Left common carotid artery plus branches (tissue), 1 donor: ENCODE results near the genes TAS2R16 and SND1.

DNA sequence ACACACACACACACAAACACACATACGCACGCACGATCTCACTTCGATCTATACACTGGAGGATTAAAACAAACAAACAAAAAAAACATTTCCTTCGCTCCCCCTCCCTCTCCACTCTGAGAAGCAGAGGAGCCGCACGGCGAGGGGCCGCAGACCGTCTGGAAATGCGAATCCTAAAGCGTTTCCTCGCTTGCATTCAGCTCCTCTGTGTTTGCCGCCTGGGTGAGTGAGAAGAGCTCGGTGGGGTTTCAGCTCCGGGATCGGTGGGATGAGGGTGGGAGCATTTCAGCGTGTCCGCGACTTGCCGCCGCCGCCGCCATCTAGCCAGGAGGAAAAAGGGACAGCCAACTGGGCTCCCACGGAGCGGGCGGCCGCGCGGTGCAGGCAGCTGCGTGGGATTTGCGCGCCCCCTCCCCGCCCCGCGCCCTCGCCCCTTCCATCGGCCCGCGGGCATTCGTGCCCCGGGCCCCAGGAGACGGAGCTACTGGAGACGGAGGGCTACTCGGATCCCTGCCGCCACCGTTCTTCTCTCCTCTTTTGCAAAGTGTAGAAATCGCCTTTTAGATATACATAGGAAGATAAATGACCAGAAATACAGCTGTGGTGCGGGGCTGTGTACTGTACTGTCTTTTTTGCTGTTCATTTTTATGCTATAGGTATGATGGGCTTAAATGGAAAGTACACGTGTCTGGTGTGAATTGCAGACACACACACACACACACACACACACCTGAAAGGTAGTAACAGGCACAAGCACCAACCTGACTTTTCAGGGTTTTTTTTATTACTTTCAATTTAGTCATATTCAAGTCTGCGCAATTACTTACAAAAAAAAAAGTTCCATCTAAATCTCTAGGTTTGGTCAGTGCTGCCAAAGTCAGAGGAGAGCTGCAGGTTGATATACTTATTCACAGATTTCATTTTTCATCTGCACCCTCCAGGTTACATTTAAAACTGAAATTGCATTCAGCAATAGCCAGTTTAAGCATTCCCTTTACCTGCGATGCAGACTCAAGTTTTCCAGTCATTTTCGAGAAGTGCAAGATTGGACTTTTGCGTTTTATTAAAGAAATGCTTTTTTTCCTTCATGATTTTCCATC is 725 bp downstream of the PTPRZ1 start:
- PRO-cap: no peak

- PRO-cap: no peak
Measured at GRCh38 chr7:122307154-122307531, 2.6 kb upstream of the FEZF1 start.

GRCh38 chr7:122710665-122711214 is 8.0 kb upstream of the RNF148 start:
- PRO-cap: no peak

DNA sequence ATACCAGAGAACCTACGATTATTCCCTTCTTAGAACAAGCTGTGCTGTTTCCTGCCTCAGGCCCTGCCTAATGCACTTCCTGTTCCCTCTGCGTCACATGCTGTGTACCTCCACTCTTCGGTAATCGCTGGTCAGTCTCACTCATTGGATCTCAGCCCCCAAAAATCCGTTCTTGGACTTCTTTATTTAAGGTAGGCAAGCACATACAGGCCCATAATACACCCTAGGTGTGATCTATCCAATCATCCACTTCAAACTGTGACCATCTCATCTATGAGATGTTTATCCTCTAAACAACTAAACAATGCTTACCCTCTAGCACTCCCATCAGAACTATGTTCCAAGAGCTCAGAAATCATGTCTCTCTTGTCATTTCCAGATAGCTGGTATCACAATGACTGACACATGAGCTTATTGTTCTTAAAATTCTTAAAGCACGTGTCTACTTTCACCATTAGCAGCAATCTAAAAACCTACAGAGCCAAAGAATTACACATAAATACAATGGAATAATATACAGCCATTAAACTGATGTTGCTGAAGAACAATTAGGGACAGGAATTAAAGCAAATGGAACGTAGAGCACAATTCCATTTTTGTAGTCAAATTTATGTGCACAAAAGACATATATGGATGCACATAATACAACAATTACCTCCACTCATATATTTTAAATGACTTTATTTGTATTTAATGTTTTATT is 83.8 kb downstream of the CADPS2 start:
- PRO-cap: no peak

DNA sequence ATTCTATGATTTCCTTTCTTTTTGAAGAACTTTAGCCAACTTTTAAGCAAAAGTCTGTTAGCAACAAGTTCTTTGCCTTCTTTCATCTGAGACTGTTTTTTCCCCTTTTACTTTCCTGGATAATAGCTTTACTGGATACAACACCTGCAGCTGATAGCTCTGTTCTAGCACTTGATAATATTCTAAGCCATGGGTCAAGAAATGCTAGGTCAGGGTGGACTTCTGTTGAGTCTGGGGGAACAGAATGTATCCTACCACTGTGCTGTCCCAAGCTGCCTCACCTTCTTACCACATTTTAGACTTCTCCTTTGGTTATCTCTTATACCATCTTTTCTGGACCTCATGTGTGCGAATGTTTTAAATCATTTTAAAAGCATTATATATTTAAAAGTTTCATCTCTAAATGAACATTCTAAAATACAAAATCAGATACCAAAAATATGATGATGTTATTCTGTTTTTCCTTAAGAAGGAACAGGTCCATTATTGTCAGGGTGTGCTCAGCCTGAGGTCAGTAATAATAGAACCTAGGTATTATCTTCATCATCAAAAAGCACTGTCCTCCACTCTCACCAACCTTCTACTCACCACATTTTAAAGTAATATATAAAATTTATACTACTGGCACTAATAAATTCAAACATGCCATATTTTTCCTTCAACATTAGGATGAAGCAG is 57.5 kb downstream of the CADPS2 start:
- PRO-cap: no peak

GRCh38 chr7:122834505-122835192 is 51.6 kb downstream of the CADPS2 start:
- PRO-cap: no peak

DNA sequence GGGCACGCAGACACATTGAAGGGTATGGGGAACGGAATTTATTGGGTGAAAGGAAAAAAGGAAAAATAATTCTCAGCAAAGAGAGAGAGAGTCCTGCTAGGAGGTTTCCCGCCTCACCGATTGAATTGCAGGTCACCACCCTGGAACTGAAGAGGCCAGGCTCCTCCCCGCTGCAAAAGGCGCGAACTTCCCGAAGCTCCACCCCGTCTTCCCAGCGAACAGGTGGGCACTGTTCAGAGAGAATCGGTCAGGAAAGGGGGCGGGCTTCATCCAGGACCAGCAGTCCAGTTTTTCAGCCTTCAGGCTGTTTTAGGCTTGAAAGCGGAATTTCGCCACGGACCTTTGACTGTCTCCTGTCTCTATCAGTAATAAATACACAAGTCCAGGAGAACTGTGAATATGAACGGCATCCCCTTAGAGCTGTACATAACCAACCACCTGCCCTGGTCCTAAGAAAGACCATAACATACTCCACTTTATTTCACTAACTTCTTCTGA is 27.4 kb upstream of the CADPS2 start:
- PRO-cap: no peak

- PRO-cap: no peak
Measured at GRCh38 chr7:122995543-122996090, at the start of gene TAS2R16. Gene TAS2R16, minus strand, starts transcription at chr7:122995700.

DNA sequence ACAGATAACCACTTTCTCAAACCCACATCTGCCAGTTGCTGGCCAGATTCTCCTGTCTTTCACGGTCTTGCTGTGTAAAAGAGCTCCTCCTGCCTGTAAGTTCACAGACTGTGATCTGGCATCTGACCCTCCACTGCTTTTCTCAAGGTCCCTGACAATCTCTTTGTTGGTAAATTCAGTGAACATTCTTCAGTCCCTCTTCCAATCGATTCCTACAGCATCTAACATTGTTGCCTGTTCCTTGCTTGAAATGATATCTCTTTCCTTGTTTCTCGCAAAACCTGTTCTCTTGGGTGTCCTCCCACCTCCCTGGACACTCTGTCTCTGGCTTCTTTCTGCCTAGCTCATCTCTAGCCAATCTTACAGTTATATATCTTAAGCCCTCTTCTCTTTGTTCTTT is 18.4 kb upstream of the LMOD2 start:
- PRO-cap: no peak

GRCh38 chr7:123671468-123672160 is 15.9 kb downstream of the LMOD2 start:
- PRO-cap: no peak

- PRO-cap: no peak
Measured at GRCh38 chr7:123673800-123674003, 18.0 kb downstream of the LMOD2 start.

DNA sequence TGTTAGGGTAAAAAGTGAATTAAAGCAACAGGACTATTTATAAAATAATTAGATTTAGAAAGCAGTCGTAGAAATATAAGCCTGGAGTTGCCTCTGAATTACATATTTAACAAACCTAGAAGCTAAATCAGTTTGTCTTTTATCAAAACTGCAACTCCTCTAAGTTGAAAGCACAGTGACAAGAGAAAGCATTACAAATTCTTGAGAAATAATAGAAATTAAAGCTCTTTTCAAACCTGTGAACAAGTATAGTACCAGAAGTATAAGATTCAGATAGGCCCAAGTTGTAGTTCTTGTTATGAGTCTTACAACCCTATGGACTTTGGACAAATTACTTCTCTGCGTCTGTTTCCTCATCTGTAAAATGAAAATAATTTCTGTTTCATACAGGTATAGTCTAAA is 1.5 kb upstream of the WASL start:
- PRO-cap: no peak

DNA sequence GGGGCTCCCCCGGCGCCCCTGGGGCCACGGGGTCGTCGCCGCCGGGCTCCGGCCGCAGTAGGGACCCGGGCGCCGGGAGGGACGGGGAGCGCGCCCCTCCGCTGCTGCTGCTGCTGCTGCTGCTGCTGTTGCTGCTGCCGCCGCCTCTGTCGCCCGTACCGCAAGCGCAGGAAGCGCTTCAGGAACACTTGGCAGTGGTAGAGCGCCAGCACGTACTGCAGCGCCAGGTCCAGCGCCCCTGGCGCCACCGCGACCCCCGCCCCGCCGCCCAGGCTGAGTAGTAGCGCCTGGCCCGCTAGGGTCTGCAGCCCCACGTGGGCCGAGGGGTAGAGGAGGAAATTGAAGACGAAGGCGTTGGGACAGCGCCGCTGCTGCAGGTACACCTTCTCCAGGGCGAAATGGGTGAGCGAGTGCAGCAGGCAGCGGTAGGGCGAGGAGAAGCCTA is 542 bp downstream of the TMEM229A start:
- PRO-cap: no peak

GRCh38 chr7:124766206-124766548 is 585 bp upstream of the GPR37 start:
- PRO-cap: no peak

- PRO-cap: no peak
Measured at GRCh38 chr7:125034062-125034398, 104.4 kb upstream of the POT1 start.

- PRO-cap: no peak
Measured at GRCh38 chr7:127368983-127370157, 23.1 kb downstream of the ZNF800 start.

- PRO-cap: no peak
Measured at GRCh38 chr7:127371040-127371874, 21.3 kb downstream of the ZNF800 start.

DNA sequence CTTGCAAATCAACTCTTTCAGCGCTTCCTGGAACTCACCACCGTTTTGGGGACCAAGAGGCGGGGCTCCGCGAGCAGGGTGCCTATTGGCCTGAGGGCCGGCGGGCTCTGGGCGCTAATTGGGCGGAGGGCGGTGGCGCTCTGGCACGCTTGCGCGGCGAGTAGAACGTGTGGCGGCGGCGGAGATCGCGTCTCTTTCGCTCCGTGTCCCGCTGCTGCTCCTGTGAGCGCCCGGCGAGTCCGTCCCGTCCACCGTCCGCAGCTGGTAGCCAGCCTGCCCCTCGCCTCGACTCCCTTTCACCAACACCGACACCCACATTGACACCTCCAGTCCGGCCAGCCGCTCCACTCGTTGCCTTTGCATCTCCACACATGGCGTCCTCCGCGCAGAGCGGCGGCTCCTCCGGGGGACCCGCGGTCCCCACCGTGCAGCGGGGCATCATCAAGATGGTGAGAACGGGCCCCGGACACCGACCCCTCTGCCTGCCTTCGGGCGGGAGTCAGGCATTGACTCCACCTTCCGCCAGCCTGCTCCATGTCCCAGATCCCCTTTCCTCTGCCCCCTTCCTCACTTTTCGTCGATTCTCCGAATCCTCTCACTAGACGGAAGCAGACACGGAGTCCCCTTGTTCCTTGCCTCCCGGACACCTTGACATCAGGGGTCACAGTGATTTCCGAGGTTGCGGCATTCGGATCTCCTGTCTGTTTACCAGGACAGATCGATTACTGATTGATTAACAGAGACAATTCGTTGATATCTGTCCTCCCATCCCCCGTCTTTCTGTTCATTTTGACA is at the start of gene SND1:
Gene SND1 (plus strand): TSS at position 192 of the 795 bp plus-strand sequence.
- PRO-cap: bidirectional peak, plus-strand start at position 163 of the sequence, minus-strand start outside the sequence

- PRO-cap: no peak
Measured at GRCh38 chr7:127703113-127703474, 51.1 kb downstream of the SND1 start.

- PRO-cap: no peak
Measured at GRCh38 chr7:127864692-127865234, 166.5 kb downstream of the LRRC4 start.